Diencephalon (tissue), 2 donors: Measurements from ENCODE around the gene CMIP.

DNA sequence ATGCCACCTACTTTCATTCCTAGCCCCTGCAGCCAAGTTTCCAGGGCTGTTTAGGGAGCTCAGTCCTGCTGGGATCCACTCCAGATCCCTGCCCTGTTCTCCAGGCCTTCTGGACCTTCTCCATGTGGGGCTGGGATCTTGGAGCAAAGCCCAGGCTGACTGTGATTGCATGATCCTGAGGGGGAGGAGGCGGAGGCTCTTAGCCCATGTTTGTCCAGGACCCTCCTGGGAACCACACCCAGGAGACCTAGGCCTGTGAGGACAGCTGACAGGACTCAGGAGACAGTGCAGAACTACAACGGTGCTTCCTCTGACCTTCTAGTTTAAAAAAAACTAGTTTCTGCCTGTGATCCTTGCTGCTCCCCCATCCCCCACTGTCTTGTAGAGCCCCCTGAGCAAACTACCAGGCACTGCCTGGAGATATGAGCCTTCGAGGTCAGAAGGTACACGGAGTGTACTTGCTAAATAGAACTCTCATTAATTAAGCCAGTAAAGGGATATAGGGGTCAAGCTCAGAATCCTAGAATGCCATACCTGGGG, 27.7 kb downstream of the BCO1 start:
- RAMPAGE, long total RNA: no peak

DNA sequence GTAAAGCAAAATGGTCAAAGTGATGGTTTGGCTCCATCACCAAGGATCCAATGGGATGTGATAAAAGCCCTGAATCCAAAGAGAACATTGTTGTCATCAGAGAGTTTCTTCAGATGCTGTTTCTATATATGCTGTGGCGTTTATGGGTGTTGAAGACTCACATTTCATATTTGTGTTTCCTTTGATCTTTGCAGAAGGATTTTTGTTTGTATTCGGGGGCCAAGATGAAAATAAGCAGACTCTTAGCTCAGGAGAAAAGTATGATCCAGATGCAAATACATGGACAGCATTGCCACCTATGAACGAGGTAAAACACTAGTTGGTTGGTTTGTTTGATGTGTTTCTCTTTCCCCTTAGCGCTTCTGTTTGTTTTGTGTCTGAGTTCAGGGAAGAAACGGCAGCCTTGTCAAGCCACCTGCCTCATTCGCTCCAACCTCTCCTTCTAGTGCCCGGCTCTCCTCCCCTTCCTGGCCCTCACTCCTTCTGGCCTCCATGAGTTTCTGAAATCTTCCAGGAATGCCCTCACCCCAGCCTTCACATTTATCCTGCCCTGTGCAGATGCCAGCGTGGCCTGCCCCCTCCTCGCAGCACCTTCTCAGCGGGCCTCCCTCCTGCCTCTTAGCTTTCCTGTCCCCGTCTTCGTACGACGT, 47.7 kb downstream of the GAN start:
- RAMPAGE, long total RNA: no peak

- RAMPAGE, long total RNA: no peak
These were observed at the start of gene CMIP for GRCh38 chr16:81444067-81444899. Gene CMIP, plus strand, starts transcription at chr16:81444808.

- RAMPAGE, long total RNA: no peak
These were observed 13.0 kb downstream of the CMIP start for GRCh38 chr16:81457536-81458163.

- RAMPAGE, long total RNA: no peak
These were observed 18.6 kb downstream of the CMIP start for GRCh38 chr16:81463196-81463715.

- RAMPAGE, long total RNA: no peak
These were observed 23.6 kb downstream of the CMIP start for GRCh38 chr16:81468030-81468763.

GRCh38 chr16:81487188-81487690, 42.6 kb downstream of the CMIP start:
- RAMPAGE, long total RNA: no peak

DNA sequence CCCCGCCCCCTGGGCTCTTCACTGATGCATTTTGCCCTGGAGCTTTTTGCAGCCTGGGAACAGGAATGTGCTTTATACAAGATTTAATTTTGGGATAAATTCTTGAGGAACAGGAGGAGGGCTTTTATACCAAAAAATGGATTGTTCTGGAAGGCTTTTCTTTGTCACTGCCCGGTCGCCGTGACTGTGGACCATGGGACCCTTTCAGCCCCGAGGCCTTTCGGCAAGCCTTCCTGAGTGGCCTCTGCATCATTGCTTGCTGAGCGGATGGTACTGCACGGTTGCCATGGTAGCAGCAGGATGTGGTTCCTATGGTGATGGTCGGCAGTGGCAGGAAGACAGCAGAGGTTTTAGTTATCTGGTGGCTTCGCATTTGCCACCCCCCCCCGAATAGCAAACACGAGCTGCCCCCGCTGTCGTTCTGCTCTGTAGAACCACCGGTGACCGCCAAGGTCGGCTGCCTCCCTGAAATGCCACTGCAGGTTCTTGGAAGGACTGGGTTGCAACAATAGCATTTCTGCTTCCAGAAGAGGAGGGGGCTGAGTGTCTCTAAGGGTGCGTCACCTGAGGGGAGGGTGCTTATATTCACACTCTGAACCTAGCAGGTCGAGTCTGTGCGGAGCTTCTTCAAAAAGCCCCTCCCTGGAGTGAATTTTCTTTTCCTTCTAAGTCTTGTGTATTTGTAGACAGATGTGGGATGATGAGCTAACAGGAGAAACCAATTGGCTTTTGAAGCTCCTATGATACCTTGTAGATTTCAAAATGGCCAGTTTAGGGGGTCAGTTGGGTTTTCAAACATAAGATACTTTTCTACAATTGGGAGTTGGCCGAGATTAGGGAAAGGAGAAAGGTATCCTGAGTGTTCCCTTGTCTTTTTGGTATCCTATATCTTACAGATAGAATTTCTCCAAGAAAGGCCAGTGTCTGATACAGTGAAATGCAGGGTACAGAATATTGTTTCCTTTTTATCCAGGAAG, 76.7 kb downstream of the CMIP start:
- RAMPAGE, long total RNA: no peak

GRCh38 chr16:81530728-81531017, 86.1 kb downstream of the CMIP start:
- RAMPAGE, long total RNA: no peak

- RAMPAGE, long total RNA: no peak
These were observed 138.8 kb downstream of the CMIP start for GRCh38 chr16:81583385-81583914.

- RAMPAGE, long total RNA: no peak
These were observed 139.3 kb downstream of the CMIP start for GRCh38 chr16:81583915-81584226.

DNA sequence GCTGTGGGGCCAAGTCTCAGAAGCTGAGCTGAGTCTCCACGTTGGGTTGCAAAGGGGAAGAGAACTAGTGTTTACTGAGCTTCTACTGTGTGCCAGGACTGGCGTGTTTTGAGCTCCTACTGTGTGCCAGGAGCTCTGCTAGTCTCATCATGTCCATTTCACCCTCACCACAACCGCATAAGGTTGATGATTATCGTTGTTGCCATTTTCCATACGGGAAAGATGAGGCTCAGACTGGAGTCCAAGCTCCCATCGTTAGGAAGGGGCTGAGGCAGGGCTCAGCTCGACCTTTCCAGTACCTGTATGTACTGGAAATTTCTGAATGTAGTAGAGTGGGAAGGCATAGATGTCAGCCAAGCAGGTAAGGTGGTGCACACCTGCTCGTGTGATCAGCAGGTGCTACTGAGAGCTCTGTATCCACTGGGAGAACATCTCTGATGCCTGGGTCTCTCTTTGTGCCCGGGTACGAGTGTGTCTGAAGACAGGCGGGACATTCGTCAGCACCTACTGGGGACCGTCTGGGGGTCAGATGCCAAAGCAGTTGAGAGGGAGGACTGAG, 157.1 kb upstream of the PLCG2 start:
- RAMPAGE, long total RNA: no peak

- RAMPAGE, long total RNA: no peak
These were observed 128.8 kb upstream of the PLCG2 start for GRCh38 chr16:81650071-81650828.

DNA sequence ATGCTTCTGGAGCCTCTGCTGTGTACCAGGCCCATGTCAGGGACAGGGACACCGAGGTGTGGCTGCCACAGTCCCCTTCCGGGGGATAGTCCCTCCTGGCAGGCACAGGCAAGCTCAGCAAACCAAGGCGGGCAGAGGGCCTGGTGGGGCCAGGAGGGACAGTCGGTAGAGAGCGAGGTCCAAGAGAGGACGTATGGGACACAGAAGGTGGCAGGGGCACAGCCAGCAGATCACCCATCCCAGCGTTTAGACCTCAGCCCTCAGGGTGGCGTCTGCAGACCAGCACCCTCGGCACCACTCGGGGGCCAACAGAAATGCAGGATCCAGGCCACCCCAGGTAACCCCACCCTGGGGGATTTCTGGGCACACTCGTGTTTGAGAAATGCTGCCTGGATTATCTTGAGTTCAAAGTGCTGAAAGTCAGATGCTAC, 71.1 kb upstream of the PLCG2 start:
- RAMPAGE, long total RNA: no peak

- RAMPAGE, long total RNA: no peak
These were observed 26.1 kb upstream of the PLCG2 start for GRCh38 chr16:81753045-81753384.

DNA sequence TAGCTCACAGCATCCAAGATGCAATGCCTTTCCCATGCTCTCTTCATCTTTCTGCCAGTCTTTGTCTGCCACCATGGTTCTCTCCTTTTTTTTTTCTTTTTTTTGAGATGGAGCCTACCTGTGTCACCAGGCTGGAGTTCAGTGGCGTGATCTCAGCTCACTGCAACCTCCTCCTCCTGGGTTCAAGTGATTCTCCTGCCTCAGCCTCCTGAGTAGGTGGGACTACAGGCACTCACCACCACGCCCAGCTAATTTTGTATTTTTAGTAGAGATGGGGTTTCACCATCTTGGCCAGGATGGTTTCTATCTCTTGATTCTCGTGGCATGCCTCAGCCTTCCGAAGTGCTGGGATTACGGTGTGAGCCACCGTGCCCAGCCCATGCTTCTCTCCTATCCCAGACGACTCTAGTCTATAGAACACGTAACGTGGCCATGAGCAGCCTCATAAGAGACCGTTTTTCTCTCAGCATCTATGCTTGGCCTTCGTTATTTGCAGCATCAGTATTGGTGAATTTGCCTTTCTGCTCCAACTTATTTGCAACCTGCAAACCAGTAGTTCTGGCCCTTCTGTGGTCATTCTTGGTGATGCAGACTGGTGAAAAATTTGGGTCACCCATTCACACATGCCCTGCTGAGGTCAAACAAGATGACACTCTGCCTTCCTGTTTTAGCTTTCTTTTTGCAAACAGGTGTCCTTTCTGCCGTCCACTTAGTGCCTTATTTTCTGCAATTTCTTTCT, 31.0 kb downstream of the PLCG2 start:
- RAMPAGE, long total RNA: no peak

DNA sequence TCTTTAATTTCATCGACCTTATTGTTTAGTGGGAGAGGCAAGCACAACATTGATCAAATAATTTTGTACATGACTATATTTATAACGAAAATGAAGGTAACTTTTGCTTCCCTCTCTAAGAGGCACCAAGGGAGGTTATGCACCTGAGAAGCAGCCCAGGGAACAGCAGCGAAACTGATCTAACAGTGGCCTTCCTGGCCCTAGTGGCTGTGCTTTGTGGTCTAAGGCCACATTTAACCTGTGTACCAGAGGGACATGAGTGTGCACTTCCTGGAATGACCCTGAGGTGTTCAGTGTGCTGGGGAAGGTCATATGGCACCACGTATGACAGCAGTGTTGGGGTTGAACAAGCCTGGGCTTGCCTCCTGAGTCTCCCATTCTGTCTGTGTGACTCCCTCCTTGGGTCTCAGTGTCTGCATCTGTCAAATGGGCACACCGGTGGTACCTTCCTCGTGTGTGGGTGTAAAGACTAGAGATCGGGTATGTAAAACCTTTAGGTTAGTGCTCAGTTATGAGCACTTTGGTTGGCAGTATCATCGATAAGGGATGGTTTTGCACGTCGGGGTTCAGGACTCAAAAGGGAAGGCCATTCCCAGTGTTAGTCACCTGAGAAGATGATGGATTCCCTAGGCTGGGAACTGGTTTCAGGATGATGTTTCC, 31.8 kb downstream of the PLCG2 start:
- RAMPAGE, long total RNA: no peak

DNA sequence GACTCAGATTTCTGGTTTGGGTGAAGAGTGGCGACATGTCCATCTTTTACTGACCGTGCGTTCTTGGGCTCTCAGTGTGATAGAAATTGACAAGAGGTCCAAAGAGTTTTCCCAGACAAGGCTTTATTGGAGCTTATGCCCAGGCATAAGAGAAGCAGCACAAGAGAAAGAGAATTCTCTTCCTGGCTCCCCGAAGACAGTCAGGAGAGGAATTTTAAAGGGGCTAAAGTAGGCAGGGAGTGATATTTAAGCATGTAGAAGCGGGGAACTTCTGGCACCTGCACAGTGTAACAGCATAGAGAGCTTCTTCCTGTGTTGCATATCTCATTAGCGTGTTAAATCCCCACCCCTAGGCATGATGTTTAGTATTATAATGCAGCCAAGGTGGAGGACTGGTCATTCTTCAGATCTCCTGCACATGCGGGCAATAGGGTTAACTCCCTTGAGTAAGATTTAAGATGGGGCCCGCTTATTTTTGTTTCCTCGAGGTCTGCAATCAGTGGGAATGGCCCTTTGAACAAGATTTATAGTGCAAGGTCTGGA, 71.4 kb downstream of the PLCG2 start:
- RAMPAGE, long total RNA: no peak

DNA sequence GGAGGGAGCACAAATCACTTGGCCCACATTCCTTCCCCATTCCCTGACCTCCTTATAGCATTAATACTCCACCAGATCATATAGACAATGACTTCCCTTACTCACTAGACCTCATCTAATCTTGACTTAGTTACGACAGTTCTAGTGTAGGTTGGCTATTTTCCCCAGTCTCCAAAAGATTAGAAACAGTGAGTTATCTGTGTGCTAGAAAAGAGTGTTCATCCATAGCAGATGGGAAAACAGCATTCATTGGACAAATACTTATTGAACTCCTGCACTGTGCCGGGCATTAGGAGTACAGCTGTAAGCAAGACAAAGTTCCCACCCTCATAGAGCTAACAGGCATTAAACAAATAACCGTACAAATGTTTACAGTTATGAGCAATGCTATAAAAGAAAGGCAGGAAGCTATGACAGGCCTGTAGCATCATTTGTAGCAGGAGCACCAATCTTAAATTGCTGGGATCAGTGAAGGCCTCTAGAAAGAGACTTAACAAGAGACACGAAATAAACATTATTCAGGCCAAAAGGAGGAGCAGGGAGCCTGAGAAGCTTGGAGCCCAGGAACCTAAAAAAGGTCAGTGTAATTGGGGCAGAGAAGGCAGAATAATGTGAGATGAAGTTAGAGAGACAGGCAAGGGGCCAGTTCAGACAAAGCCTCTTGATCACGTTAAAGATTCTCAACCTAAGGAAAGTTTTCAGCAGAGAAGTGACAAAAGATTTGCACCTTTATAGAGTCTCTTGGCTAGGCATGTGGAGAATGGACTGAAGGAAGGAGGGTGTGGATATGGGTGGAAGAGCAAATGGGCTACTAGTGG, 15.6 kb downstream of the SDR42E1 start:
- RAMPAGE, long total RNA: no peak

DNA sequence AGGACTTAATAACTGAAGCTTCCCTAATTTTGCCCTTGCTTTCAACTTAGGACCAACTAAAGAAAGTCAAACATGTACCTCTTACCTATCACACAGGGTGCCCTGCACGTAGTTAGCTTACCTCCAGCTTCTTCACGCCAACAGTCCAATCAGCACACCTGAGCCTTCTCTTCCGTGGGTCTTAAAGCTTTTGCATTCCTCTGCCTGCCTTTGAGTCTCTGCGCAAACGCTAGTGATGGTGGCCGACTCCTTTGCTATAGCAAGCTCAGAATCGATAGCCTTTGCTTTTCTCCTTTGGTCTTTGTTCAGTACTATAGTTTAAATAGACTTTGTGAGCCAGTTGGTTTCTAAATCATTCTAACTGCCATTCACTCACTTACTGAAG, 31.3 kb downstream of the MPHOSPH6 start:
- RAMPAGE, long total RNA: no peak